SP-49 (cell line): ENCODE measurements around a stretch of chr17.

DNA sequence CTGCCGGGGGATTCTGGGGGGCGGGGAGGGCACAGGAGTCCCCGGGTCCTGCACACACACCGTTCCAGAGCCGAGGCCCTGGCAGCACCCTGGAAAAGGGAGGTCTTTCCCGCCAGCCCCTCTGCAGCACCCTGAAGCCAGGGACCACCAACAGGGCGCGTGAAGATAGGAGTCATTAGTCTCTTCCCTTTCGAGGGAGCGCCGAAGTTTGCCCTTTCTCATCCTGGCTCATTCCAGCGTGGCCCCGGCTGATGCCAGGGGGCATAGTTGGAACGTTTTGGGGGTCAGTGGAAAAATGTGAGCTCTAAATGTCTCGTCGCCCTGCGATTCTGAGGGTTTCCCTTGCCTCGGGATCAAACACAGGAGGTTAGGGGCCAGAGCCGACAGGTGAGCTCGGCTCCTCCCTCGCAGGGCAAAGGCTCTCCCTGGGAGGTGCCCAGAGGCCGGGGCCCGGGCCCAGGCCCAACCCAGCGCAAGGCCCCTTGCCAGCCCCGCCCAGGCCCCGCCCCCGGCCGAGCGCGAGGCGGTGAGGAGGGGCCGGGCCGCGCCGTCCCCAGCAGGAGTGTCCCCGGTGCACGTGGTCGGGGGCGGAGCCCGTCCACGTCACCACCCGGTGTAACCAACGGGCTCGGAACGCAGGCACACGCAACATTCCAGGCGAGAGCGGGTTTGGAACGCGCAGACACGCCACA, 1.6 kb downstream of the MNT start:
- PRO-cap = bidirectional peak, plus-strand start at position 616 of the sequence, minus-strand start at position 389 of the sequence

- PRO-cap = no peak
These were observed 41.3 kb upstream of the MNT start for GRCh38 chr17:2442165-2442583.

GRCh38 chr17:2692174-2693173, 19.1 kb downstream of the CLUH start:
- PRO-cap = no peak

DNA sequence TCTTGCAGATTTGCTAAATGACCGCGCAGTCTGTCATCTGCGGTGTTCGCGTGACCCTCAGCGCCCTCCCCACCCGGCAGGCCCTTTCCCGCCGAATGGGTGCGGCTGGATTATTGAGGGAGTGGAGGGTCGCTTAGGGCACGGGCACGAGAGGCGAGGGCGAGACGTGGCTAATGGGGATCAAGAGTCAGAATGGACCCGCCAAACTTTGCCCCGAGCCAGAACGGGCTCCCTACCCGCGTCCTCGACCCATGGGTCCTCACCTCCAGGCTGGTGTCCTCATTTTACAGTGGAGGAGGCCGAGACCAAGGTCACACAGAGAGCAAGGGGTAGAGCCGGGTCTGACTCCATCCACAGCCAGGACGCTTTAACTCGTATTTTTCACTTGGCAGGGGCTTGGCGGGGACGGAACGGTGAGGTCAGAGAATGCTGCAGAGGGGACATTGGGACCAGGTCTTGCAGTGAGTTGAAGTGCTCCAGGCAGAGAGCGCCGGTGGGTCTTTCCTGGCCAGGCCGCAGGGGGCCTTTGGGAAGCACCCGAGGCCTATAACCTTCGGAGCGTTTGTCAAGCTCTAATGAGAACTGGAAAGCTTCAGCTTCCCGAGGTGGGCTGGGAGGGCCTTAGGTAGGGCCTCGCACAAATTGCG, 649 bp upstream of the CLUH start:
- PRO-cap = no peak

DNA sequence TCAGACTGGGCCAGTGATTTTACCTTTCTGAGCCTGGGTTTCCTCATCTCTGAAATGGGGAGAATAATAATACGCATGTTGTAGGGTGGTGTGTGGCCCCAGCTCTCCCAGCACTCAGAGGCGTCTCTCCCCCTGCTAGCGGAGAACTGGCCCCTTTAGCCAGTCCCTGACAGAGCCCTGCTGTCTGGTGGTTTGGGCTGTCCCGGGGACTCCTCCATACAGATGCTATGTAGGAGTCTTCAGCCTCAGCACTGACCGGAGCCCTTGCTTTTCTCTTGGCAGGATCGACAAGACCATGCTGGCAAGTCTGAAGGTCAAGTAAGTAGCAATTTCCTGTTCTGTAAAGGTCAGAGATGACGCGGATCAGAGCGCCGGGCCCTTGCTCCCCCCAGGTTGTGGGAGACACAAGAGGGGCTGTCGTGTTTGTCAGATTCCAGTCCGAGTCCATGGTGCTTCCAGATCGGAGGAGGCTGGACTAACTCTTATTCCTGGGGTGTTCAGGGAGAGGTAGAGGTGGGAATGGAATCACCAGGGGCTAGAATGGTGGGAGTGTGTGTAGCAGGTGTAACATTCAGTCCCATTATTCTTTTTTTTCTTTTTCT, 4.1 kb downstream of the RAP1GAP2 start:
- PRO-cap = no peak

DNA sequence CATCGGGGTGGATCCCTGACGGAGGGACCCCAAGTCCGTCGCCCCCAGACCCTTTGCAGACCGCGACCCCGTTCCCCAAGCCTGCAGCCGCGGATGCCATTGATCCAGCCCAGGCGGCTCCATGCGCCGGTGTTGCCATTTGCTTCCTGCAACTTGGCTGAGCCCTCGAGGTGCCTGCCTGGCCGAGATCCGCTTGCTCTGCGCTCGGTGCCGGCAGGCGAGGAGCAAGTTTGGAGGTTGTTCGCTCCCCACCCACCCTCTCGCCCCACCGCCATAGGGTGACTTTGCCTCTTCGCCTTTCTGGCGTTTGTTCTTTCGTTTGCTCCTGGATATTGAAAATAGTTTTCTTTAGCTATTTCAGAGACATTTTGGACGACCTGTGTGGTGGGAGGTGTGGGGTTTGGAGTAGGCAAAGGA, 58.1 kb downstream of the RAP1GAP2 start:
- PRO-cap = no peak

GRCh38 chr17:2865138-2865681, 69.0 kb downstream of the RAP1GAP2 start:
- PRO-cap = no peak

- PRO-cap = no peak
These were observed 29.7 kb upstream of the OR1A2 start for GRCh38 chr17:3167587-3168115.

GRCh38 chr17:3512804-3513351, 37.1 kb downstream of the ASPA start:
- PRO-cap = no peak

- PRO-cap = no peak
These were observed 2.5 kb downstream of the TAX1BP3 start for GRCh38 chr17:3665679-3666386.

- PRO-cap = no peak
These were observed 27.1 kb downstream of the HASPIN start for GRCh38 chr17:3750723-3751280.

- PRO-cap = no peak
These were observed 6.1 kb downstream of the CAMKK1 start for GRCh38 chr17:3886543-3887438.

DNA sequence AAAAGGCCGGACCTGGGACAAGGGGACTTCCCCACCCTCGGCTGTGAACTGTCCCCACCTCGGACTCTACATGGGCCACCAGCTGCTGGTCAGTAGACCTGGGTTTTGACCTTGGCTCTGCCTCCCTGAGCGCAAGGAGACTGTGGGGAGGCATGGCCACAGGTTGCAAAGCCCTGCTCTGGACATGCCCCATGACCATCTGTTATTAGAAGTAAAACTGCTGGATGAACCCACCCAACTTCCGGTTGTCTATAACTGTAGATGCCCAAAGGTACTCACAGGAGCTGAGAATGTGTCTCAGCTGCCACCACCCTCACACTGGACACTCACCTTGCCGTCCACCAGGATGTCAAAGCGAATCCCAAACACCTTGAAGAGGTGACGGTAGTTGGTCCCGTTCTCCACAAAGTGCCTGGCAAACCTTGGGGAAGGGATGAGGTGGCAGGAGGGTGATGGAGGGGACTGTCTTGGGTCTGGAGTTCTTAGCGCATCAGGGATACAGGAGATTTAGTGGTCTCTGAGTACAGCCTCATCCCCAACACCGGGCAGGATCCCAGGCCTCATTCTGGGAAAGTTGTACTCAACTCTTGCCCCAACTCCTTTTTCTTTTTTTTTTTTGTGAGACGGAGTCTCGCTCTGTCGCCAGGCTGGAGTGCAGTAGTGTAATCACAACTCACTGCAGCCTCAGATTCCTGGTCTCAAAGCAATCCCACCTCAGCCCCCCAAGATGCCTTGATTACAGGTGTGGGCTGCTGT, 5.9 kb upstream of the CAMKK1 start:
- PRO-cap = no peak

GRCh38 chr17:3905064-3905705, 11.1 kb downstream of the P2RX1 start:
- PRO-cap = bidirectional peak, plus-strand start at chr17:3905476, minus-strand start at chr17:3905315

- PRO-cap = no peak
These were observed 2.6 kb upstream of the P2RX1 start for GRCh38 chr17:3918726-3919387.

DNA sequence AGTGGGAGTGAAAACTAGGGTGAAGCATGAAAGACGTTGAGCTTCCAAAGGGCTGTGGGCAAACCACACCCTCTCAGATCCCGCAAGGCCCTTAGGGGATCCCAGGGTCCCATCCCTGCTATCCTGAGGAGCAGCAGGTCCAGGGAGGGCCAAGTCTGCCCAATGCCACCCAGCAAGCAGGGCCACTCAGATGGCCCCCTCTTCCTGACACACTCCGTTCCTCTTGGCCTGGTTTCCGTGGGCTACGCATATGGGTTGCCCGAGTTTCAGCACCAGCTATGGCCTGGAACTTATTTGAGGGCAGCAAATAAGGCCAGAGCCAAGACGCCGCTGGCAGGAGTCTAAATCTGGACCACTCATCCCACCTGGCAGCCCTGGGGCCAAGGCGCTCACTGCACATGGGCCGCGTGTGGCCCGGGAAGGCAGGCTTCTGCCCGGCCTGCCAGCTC, 4.2 kb downstream of the ATP2A3 start:
- PRO-cap = no peak

DNA sequence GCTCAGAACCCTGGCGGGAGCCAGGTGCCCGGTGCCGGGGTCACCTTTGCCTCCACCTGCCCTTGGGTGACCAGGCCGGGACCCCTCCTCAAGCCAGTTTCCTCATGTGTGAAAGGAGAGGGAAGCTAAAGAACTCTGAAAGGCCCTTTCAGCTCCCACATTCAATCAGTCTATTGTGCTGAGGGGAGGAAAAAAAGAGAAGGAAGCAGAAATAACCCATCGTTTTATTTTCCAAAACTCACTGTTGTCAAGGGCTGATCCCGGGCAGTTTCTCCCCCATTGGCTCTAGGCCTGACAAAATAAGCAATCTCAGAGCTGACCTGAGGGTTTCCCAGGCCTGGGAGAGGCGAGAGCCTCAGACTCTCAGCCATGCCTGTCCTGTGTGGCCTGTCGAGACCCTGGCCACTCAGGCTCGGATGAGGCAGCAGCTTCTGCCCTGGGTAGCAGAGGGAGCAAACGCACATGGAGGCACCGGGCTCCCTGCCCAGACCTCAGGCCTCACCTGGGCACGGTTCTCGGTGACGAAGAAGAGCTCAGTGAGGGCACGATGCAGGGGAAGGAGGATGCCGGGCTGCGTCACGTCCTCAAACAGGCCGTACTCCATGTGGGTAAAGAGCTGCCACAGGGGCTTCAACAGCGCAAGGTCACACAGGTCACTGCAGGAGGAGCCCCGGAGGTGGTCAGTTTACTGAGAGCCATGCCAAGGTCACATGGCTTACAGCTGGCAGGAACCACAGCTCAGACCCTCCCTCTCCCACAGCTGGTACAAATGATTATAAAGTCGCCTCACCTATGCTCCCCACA, 45.1 kb upstream of the ATP2A3 start:
- PRO-cap = no peak

- PRO-cap = no peak
These were observed 54.2 kb upstream of the ATP2A3 start for GRCh38 chr17:4018405-4018801.

DNA sequence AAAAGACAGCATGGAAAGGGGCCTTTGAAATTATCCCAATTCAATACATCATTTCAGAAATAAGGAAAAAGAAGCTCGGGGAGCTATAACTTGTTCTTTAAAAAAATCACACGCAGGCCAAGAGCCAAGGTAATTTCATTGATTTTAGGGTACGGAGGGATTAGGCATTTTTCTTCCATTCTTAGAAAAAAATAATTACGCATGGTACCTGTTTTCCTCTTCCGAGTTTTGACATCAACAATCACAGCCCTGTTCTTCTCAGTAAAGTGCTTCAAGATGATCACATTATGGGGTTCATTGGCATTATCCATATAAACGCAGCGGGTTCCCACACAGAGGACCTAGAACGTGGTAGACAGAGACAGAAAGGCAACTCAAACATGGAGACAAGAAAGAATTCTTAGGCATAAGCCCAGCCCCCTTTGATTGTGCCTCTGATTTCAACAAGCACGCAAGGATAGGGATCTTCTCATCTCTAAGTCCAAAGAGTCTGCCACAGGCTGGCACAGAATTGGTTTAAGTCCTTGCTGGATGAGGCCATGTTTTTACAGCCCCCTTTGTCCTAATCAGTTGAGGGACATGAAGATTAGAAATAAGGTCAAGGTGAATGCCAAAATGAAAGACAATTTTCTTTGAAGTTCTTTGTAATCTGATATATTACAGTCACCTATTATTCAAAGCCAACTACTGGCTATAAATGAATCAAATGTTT, 67.8 kb upstream of the ATP2A3 start:
- PRO-cap = no peak

DNA sequence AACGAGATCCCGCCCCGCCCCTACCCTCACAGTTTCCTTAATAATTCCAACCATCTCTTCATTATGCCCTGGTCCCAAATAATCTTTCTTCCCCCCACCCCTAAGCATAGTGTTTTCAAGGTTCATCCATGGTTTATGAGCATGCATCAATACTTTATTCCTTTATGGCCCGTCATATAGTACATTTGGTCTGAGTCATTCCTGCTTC, 1.2 kb downstream of the CYB5D2 start:
- PRO-cap = no peak